HTERT-HM (cell line): Measurements from ENCODE around the genes PXN and COX6A1.

DNA sequence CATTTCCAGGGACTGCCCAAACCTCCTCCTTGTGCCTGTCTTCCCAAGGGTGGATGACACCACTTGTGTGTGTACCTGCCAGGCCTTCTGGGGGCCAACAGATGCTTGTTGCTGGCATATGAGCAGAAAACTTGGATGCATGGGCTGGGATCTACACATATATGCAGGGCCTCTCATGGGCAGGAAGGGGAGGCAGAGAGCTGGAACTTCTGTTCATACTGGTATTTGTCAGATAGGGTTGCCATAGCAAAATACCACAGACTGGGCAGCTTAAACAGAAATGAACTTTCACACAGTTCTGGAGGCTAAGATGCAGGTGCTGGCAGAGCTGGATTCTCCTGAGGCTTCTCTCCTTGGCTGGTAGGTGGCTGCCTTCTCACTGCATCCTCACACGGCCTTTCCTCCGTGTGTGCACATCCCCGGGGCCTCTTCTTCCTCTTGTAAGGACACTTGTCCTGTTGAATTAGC is 121.8 kb downstream of the SUDS3 start:
- RRBS: no CpG with 5 or more reads among the region's 3 CpGs

DNA sequence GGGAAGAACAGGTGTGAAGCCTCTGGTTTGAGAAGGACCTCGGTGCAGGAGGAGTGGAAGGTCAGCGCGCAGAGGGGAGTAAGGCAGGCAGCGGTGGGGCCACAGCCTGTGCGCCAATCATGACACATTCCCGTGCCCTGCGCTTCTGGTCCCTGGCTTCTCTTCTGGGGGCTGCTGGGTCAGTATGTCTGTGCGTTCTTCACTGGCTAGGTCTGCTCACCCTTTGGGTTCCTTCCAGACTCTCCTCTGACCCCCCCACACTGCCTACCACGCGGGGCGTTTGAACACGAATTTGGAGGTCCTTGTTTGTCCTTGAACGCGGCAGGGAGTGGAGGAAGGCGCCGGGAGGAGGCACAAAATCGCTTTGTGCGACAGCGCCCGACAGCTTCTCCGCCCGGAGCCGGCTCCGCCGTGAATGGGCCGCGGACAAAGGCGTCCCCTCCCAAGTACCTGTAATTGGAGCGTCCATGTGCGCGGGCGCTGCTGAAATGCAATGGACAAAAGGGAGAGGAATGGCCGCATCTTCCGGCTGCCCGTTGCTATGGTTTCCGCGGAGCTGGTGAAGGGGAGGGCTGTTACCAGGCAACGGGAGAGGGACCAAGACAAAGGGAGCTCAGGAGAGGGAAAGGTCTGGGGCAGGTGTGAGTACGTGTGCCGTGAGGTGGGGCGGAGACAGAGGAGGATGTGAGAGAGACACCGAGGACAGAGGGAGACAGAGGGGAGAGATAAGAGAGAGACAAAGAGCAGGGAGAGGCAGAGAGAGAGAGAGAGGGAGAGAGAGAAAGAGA is 207.1 kb upstream of the SRRM4 start:
- RRBS: 4% methylated on average over 7 of the region's 42 CpGs

GRCh38 chr12:119179234-119179936 is 654 bp downstream of the HSPB8 start:
- RRBS: 6% methylated on average over 2 of the region's 19 CpGs

DNA sequence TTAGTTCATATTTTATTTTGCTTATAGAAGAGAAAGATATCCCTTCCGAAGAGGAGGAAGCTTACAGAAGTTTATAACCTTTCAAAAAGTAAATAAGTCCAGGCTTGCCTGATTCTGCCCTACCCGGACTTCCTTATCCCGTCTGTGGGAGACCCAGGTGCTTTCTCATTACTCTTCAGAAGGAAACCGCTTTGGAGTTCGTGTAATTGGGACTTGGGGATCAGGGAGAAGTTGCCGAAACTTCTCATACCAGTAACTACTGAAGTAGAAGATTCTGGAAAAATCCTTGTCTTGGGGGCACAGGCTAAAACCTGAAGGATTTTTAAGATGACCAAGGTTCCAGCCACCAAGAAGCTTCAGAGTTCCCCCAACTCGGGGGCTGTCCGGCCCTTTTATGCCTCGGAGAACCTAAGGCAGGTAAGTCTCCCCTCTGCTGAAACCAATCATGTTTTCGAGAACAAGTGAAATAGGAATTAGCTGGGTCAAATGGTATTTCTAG is 370 bp downstream of the CCDC60 start:
- RRBS: no CpG with 5 or more reads among the region's 10 CpGs

- RRBS: no CpG with 5 or more reads among the region's 10 CpGs
Measured at GRCh38 chr12:119680790-119681449, 13.0 kb downstream of the PRKAB1 start.

DNA sequence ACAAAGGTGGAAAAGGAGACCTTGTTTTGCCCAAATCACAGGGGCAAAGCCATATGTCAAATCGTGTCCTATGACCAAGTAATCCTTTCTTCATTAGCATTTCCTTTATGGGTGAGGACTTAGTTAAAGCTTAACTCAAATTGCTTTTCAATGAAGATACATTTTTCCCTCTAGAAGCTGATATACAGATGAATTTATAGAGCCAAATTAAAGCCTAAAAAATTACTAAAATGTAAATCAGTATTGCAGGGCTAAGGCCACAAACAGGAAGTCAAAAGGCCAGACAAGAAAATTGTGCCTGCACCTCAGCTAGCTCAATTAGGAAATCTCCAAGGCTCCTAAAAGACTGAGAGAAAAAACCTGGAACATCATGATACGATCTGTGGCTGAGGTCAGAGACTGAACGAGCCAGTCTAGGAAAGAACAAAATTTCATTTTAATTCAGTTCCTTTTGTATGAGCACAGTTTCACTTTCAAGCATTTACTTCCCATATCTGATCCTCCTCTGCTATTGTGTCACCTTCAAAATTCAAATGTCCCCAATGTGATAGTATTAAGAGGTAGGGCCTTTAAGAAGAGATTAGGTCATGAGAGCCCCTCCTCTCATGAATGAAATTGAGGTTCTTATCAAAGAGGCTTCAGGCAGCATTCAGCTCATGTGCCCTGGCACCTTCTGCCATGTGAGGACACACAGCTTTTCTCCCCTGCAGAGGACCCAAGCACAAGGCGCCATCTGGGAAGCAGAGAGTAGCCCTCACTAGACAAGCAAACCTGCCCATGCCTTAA is 14.7 kb downstream of the PRKAB1 start:
- RRBS: no CpG with 5 or more reads among the region's 4 CpGs

DNA sequence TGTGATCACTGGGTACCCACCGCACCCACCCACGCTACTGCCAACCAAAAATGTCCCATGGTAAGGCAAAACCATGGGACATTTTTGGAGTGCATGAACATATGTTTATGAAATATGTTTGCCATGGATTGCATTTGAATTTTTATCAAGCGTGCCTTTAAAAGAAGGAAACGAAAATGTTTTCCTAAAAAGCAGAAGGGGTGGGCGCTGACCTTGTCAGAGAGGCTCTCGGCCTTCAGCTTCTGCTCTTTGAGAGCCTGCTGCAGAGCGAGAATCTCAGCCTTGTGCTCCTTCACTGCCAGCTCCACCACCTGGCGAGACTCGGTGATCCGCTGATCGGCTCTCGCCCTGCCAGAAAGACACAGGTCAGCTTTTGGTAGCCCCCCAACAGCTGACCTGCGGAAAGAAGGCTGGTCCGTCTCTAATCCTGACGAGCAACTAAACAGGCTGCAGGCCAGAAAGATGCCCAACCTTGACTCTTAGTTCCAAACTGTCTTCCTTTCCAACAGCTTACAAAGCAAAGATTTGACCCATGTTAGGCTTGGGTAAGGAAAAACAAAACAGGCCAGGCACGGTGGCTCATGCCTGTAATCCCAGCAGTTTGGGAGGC is 62.5 kb downstream of the PRKAB1 start:
- RRBS: no CpG with 5 or more reads among the region's 16 CpGs

DNA sequence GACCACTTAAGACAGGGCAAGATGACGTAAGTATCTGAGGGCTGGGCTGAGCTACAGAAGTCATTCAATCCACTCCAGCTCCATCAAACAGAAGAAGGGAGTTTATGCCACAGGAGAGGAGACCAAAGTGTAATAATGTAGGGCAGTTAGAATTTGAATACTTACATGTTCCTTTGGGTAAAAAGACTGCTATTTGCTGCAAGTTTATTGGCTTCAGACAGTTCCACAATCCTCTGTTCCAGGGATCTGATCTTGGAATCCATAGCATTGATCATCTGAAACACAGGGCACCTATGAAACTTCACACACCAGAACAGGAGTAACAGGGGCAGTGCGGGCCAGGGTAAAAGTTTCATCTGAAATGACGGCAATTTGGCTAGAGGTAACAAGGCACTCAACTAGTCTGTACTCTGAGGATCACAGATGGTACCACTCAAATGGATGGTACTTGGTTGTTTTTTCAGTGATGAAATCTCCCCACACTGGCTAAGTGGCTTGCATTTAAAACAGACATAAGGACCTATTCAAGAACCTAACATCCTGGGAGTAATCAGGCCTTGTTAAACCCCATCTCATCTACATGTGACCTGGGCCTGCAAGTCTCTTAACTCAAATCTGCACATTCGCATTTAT is 90.6 kb downstream of the PRKAB1 start:
- RRBS: no CpG with 5 or more reads among the region's 4 CpGs

- RRBS: no CpG with 5 or more reads among the region's 4 CpGs
Measured at GRCh38 chr12:120007261-120007797, 18.3 kb downstream of the BICDL1 start.

- RRBS: no CpG with 5 or more reads among the region's 26 CpGs
Measured at GRCh38 chr12:120118212-120119324, 2.0 kb upstream of the RAB35 start.

- RRBS: no CpG with 5 or more reads among the region's 7 CpGs
Measured at GRCh38 chr12:120199353-120199733, 1.6 kb downstream of the RPLP0 start.

- RRBS: no CpG with 5 or more reads among the region's 13 CpGs
Measured at GRCh38 chr12:120237666-120238408, 27.7 kb downstream of the PXN start.

GRCh38 chr12:120241983-120242759 is 23.4 kb downstream of the PXN start:
- RRBS: no CpG with 5 or more reads among the region's 12 CpGs

GRCh38 chr12:120247410-120247824 is 18.1 kb downstream of the PXN start:
- RRBS: no CpG with 5 or more reads among the region's 8 CpGs

DNA sequence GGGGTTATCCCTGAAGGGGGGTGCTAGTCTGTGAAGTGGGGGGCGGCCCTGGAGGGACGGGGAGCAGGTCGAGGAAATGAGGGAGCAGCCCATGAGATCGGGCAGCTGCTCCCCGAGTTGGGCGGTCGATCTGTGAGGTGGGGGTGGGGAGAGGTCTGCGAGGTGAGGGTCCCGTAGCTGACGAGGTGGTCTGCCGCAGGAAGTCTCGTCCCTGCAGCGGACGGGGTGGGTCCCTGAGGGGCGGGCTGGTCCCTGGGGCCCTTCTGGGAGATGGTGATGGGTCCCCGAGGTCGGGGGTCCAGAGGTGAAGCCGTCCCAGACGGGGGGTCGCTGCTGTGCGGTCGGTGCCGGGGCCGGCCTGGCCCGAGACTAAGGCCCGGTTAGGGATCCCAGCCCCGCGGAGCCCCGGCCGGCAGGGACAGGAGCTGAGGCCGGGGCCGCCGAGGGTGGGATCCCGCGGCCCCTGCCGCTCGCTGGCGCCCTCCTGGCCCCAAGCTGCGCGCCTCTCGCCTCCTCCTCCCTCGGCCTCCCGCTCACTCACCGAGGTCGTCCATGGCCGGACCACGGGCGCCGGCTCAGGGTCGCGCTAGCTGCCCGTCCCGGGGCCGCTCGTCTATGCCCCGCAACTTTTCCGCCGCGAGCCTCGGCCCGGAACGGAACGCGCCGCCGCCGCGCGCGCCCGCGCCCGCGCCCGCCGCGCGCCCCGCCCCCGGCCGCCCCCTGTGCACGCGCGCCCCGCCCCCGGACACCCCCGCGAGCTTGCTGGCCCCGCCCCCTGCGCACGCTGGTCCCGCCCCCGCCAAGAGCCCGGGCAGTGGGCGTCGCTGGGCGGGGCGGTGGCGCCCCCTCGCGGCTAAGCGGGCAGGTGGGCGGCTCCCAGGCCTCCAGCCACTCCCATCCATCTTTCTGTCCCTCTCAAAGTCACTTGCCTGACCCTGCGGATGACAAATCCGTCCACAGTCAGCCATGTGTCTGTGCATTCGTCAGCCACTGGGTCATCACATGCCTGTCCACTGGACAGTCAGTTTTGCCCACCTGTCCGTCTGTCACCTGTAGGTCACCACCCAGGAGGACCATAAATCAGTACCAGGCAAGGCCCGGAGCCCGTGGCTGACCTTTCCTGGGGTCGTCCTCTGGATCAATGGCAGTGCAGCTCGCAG is at the start of gene PXN:
Gene PXN, minus strand, starts transcription at position 655 of the 1,160 bp plus-strand sequence.
- RRBS: 1% methylated on average over 42 of the region's 111 CpGs

DNA sequence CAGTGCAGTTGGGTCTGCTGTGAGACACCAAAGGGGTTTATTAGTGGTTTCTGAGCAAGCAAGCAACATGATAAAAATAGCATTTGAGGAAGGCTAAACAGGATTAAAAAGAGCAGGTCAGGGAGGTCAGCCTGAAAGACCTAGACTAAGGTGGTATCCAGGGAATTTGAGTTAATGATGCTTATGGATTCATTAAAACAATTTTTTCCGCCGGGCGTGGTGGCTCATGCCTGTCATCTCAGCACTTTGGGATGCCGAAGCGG is 6.5 kb downstream of the SIRT4 start:
- RRBS: no CpG with 5 or more reads among the region's 5 CpGs

- RRBS: 8% methylated on average over 25 of the region's 58 CpGs
Measured at GRCh38 chr12:120361264-120362130, 7.5 kb downstream of the MSI1 start.

GRCh38 chr12:120369423-120370539 is 817 bp upstream of the MSI1 start:
- RRBS: 5% methylated on average over 5 of the region's 48 CpGs

- RRBS: 3% methylated on average over 3 of the region's 15 CpGs
Measured at GRCh38 chr12:120402152-120402705, 33.3 kb upstream of the MSI1 start.

GRCh38 chr12:120437700-120438766 is at the start of gene COX6A1:
TSS of gene COX6A1 (plus strand) at chr12:120438113.
- RRBS: 1% methylated on average over 29 of the region's 70 CpGs